Ishikawa (cell line): Measurements from ENCODE around the genes MEP1B, GAREM1 and KLHL14.

DNA sequence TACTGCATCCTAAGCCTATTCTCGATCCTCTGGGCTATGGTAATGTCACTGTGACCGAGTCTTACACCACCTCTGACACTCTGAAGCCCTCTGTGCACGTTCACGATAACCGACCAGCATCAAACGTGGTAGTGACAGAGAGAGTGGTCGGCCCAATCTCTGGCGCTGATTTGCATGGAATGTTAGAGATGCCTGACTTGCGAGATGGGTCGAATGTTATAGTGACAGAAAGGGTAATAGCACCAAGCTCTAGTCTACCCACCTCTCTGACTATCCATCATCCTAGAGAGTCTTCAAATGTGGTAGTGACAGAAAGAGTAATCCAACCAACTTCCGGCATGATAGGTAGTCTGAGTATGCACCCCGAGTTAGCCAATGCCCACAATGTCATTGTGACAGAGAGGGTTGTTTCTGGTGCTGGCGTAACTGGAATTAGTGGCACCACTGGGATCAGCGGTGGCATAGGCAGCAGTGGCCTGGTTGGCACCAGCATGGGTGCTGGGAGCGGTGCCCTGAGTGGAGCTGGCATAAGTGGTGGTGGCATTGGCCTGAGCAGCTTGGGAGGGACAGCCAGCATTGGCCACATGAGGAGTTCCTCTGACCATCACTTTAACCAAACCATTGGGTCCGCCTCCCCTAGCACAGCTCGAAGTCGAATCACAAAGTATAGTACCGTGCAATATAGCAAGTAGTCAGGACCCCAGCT, 21.8 kb upstream of the DSG4 start:
- RRBS, result no CpG with 5 or more reads among the region's 19 CpGs

- RRBS, result no CpG with 5 or more reads among the region's 4 CpGs
Measured at GRCh38 chr18:31562865-31563162, 28.9 kb upstream of the TTR start.

GRCh38 chr18:32095746-32096812, 4.4 kb downstream of the RNF138 start:
- RRBS, result no CpG with 5 or more reads among the region's 14 CpGs

DNA sequence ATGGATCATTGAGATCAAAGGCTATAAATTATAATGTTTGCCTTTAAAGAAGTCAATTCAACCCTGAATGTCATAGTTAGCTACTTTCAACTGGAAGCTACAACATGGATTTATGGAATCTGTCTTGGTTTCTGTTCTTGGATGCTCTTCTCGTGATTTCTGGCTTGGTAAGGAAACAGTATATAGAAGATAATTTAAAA, at the start of gene MEP1B:
MEP1B (plus strand) TSS at position 73 of the 200 bp plus-strand sequence.
- RRBS, result no CpG with 5 or more reads among the region's 1 CpG

- RRBS, result no CpG with 5 or more reads among the region's 1 CpG
Measured at GRCh38 chr18:32350877-32351264, 119.8 kb downstream of the GAREM1 start.

- RRBS, result no CpG with 5 or more reads among the region's 2 CpGs
Measured at GRCh38 chr18:32384147-32384402, 86.6 kb downstream of the GAREM1 start.

DNA sequence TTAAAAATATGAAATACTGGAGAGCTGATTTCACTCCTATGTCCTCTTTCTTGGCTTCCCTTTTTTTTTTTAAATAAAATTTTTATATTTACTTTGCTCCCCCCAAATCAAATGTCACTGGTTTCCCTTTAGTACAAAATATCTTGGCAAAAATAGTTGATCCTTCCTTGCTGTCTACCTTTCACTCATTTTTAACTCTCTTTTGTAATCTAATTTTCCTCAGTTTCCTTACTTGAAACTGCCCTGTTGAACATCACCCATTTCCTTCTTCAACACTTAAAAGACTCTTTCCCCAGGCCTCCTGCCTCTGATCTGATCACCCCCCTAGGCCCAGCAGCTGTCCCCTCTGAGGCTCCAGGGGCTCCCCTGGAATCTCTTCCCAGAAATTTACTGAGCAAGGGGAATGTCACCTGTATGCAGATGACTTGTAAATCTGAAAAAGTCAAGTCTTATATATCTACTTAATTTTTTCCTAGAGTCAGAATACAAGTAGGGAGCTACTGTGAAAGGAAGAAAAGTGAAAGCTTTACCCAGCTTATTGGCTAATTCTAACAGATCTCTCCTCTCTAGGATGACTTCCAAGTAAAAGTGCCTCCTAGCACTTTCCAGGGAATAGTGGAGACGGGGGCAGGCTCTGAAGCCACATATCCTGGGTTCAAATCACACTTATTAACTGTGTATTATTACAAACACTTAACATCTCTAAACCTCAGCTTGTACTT, 85.4 kb downstream of the GAREM1 start:
- RRBS, result no CpG with 5 or more reads among the region's 1 CpG

GRCh38 chr18:32412811-32413293, 57.8 kb downstream of the GAREM1 start:
- RRBS, result no CpG with 5 or more reads among the region's 10 CpGs

GRCh38 chr18:32470575-32471452, at the start of gene GAREM1:
TSS of gene GAREM1 (minus strand) at chr18:32470882.
- RRBS, result 2% methylated on average over 38 of the region's 96 CpGs

- RRBS, result no CpG with 5 or more reads among the region's 8 CpGs
Measured at GRCh38 chr18:32760358-32761007, 12.3 kb downstream of the KLHL14 start.

DNA sequence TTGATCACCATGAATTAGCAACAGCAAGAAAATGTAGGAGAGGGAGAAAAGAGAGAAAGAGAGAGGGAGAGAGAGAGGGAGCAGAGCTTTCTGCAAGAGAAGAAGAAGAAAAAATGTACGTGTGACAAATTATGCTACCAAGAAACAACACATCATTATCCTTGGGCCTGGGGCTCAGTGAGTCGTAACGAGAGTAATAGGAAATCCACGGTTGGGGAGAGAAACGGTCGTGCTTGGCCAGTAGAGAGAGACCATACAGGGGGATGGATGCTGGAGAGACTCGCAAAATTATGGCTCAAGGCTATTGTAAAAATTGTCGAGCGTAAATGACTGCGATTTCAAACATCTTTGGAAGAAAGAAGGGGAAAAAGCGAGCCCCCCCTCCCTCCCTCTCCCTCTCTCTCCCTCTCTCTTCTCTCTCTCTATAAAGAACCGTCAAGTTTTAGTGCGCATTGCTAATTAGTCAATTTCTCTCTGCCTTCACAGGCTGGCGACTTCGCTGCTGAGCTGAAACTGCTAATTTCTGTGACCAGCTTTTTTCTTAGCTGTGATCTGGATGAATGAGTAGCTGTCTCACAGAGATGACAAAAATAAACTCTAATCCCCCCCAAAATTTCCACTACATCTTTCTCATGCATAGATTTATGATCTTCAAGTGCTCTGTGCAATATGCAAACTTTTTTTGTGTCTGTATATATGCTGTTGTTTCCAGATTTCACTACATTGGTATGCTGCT, at the start of gene KLHL14:
KLHL14 (minus strand) TSS at position 195 of the 736 bp plus-strand sequence.
- RRBS, result no CpG with 5 or more reads among the region's 15 CpGs

- RRBS, result 93% methylated on average over 1 of the region's 5 CpGs
Measured at GRCh38 chr18:32906963-32907467, 134.2 kb upstream of the KLHL14 start.

- RRBS, result no CpG with 5 or more reads among the region's 33 CpGs
Measured at GRCh38 chr18:33820551-33821814, 243.0 kb downstream of the ASXL3 start.

DNA sequence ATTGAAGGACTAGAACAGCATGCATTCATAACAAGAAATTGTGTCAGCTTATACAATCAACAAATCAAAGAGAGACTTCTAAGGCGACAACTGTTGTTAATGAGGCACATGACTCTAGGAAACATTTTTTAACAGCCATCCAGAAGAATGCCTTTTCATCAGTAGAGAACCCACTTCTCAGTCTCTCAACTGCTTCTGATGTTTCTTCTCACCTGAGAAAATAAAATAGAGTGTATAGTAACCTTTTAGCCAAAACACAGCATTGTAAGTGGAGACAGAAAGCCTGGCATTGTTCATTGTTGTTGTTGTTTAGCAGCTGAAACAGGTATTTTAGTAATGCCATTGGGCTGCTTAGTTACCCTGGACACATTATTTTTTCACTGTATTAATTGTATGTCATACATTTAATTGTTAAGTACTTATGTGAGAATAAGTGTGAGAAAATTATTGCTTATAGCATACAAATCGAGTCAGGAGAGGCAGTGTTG, 45.0 kb upstream of the NOL4 start:
- RRBS, result no CpG with 5 or more reads among the region's 2 CpGs

DNA sequence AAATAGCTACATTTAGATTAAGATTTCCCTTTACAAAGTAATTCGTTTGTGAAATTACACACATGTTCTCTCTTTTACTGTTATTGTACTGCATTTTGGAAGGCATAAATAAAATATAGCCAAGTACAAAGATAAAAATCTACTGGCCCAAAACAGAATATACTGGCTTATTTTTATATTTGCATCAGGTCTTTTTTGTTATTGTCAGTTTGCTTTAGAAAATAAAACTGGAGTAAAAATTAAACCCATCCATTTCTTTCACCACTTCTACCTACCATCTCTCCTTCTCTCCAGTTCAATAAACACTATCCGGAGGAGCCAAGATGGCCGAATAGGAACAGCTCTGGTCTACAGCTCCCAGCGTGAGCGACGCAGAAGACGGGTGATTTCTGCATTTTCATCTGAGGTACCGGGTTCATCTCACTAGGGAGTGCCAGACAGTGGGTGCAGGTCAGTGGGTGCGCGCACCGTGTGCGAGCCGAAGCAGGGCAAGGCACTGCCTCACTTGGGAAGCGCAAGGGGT, 106.2 kb upstream of the NOL4 start:
- RRBS, result no CpG with 5 or more reads among the region's 14 CpGs

GRCh38 chr18:34493523-34494386, 216.3 kb upstream of the DTNA start:
- RRBS, result 2% methylated on average over 59 of the region's 111 CpGs

DNA sequence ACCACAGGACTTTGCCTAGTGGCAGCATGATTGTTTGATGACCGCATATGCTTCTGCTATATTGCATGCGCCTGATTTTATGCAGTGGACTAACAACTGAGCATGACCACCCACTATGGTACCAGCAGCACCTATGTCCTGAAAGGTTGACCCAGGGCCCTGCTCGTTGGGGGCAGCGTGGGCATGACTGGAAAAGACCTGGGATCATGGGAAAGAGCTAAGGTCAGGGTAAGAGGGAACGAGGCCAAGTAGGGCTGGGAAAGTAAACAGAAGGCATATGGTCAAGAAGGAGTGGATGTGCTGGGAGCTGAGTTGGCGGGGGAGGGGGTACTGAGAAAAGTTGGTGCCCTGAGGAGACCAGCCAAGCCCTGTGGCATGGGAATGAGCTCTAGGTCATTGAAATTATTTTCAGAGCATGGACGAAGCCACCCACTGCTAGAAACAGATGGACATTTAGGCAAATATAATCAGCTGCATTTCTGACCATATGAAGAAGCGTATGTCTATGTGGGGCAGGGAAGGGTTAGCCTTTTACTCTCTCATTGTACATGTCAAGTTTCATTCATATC, 18.9 kb downstream of the MAPRE2 start:
- RRBS, result no CpG with 5 or more reads among the region's 8 CpGs

DNA sequence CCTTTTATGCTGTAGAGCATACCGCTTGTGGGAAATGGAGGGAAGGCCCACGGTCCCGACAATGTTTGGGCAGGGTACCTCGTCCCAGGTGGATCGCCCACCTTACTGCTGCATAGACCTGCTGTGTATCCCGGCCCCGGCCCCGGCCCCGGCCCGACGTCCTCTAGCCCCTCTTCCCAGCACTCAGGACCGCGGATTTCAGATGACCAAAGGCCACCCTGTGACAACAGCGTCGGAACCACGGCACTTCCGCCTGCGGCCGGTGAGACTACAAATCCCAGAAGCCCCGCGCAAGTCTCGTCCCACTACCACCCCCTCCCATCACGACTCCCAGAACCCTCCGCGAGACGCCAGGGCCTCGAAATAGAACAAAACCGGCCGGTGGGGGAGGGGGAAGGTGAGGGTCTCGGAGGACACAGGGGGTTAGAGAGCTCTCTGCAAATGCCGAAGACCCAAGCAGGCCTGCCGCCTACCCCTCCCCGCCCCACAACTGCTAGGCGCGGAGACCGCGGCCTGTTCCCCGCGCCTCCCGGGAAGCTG, 428 bp downstream of the ZNF24 start:
- RRBS, result 2% methylated on average over 16 of the region's 40 CpGs

- RRBS, result no CpG with 5 or more reads among the region's 1 CpG
Measured at GRCh38 chr18:35412517-35412944, 35.4 kb upstream of the ZNF396 start.

DNA sequence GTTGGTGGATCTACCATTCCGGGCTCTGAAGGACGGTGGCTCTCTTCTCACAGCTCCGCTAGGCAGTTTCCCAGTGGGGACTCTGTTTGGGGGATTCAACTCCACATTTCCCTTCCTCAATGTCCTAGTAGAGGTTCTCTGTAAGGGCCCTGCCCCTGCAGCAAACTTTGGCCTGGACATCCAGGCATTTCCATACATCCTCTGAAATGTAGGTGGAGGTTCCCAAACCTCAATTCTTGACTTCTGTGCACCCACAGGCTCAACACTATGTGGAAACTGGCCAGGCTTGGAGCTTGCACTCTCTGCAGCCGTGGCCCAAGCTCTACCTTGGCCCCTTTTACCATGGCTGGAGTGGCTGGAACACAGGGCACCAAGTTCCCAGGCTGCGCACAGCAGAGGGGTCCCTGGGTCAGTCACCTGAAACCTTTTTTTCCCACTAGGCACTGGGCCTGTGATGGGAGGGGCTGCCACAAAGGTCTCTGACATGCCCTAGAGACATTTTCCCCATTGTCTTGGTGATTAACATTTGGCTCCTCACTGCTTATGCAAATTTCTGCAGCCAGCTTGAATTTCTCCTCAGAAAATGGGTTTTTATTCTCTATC, 9.5 kb downstream of the INO80C start:
- RRBS, result no CpG with 5 or more reads among the region's 5 CpGs